ENCODE measurements around the gene PALD1.

DNA sequence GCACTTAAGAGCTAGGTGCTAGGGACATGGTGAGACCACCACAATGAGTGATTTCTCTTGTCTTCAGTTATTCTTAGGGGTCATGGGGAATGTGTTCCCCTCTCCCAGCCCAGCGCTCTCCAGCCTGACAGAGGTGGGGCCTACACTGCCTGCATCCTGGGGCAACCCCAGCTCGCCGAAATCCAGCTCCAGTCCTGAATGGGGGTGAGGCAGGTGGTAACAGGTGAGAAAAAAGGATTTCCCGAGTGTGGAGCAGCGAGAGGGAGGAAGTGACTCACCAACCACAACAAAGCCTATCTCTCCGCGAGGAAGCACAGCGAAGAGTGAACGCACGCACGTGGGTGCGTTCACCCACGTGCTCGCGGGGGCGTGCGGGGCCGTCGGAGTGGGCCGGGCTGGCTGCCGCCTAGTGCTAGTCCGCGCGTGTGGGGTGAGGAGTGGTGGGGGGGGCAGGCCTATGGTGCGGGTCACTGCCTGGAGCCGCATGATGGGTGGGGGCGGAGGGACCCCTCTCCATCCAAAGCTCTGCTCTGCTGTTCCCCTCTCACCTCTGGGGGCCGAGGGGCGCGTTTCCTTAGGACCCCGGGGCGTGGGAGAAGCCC lies 862 bp upstream of the PALD1 start:
- RRBS = 25% methylated on average over 2 of the region's 32 CpGs

GRCh38 chr10:70478206-70479232 lies at the start of gene PALD1:
Gene PALD1 (plus strand): TSS chr10:70478767.
- RRBS = 11% methylated on average over 66 of the region's 110 CpGs

DNA sequence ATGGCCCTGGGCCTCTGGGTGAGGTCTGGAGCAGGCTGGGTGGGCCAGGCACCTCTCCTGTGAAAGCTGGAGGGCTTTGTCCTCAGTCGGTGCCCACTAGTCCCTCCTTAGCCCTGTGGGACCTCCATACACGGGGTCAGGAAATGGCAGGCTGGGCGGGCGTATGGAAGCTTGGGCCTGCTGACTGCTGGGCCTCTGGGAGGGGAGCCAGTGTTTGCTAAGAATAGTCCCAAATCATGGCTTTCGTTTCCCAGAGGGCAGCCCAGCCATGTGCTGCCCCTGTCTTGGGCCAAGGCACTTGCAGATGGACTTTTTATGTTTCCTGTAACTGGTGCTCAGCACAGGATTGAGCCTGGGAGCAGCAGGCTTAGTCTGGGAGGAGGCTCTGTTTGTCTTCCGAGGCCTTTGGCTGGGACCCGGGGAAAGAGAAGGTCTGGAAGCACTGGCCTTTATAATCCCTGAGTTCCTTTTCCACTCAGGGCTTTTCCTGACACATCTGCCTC lies 3.6 kb downstream of the PALD1 start:
- RRBS = no CpG with 5 or more reads among the region's 7 CpGs

GRCh38 chr10:70664387-70665449 lies 7.6 kb upstream of the ADAMTS14 start:
- RRBS = no CpG with 5 or more reads among the region's 14 CpGs

DNA sequence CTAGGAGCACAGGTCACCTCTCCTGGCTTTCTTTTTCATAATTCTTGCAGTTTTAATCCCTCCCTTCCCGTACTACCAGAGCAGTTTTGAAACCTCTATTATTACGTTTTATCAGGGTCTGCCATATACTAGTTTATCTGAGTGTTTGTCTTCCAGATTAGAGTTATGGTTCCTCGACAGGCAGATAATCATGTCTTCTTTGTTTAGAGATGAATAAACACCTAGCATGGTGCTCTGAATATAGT lies 1.7 kb downstream of the SGPL1 start:
- RRBS = no CpG with 5 or more reads among the region's 3 CpGs

DNA sequence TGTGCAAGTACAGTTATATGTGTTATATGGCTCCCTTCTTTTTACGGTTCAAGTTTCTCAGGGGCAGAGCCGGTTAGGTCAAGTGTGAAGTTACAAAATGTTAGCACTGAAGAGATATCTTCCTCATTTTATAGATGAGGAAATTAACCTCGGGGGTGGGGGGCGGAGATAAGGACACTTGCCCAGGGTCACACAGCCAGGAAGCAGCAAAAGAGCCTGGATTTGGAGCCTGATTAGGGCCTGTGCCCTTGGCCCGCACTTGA lies 21.6 kb downstream of the UNC5B start:
- RRBS = no CpG with 5 or more reads among the region's 5 CpGs

DNA sequence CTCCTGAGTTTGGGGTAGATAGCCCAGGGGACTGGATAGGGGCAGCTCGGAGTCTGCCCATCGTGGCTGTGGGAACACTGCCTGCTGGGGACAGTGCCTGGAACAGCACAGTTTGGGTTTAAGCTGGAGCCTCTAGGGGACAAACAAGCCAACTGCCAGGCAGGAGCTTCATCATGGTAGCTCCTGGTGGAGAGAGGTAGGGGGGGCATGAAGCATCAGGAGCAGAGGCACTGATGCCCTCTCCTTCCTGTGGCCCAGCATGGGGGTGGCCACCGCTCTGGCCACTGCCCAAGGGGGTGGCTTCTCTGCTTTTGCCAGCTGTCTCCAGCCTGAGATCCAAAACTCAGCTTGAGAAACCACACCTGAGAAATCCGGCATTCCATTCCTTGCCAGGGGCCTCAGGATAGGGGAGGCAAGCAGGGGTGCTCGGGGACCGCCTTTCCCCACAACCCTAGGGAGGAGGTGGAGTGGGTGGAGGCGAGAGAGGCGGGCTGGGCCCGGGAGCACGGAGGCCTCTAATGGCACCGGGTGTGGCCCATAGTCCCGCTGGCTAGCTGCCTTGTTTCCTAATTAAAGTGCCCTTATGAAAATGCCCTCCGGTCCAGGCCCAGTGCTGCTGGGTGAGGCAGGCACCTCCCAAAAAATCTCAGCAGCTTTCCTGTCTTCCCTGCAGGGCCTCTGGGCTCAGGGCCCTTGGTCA lies 47.6 kb downstream of the UNC5B start:
- RRBS = 70% methylated on average over 3 of the region's 13 CpGs

DNA sequence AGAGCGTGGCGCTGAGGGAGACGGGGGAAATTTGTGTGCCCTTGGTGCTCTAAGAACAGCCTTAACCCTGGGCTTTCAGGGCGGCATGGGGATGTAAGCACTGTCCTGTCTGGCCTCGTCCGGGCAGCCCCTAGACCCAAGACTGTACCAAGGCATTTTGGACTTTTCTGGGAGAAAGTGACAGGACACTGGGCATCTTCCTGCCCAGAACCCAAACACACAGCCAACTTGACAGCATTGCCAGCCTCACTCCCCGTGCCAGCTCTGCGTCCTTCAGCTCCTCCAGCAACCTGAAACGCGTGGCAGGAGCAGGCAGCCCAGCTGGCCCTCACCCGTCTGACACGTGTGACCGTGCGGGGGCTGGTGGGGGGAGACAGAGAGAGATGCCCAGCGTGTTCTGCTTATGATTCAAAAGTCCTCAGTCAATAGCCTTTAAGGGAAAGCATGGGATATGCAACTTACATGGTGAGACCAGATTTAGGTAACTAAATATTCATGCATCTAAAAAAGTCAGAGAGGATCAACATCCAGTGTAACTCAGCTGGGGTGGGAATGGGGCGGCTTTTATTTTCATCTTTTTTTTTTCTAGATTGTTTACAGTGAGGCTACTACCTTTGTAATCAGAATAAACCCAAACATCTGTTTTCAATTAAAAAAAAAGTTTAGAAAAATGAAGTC lies 50.3 kb upstream of the SLC29A3 start:
- RRBS = no CpG with 5 or more reads among the region's 16 CpGs

GRCh38 chr10:71300586-71301354 lies 18.3 kb upstream of the SLC29A3 start:
- RRBS = no CpG with 5 or more reads among the region's 16 CpGs

DNA sequence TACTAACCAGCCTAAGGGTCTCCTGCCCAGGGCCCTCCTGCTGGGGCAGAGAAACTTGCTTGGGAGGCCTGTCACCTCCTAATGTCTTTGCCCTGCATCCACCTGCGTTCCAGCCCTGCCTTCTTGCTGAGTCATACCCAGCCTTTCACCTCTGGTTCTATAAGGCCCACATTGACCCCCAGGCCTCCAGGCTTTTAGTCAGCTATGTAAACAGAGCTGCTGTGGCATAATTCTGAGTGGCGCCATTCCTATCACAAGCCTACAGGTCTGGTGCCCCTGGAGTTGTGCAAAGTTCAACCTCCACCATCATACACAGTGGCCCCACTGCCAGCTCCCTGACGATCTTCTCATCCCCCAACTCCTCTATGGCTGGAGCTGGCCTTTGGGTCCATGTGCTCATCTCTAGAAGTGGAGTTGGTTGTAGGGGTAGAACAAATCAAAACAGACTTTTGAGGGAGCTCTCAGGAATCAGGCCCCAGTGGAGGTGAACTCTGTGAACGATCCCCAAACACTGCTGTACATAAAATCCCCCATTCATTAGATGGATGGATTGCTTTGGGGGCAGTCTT lies 21.1 kb downstream of the SLC29A3 start:
- RRBS = no CpG with 5 or more reads among the region's 4 CpGs

DNA sequence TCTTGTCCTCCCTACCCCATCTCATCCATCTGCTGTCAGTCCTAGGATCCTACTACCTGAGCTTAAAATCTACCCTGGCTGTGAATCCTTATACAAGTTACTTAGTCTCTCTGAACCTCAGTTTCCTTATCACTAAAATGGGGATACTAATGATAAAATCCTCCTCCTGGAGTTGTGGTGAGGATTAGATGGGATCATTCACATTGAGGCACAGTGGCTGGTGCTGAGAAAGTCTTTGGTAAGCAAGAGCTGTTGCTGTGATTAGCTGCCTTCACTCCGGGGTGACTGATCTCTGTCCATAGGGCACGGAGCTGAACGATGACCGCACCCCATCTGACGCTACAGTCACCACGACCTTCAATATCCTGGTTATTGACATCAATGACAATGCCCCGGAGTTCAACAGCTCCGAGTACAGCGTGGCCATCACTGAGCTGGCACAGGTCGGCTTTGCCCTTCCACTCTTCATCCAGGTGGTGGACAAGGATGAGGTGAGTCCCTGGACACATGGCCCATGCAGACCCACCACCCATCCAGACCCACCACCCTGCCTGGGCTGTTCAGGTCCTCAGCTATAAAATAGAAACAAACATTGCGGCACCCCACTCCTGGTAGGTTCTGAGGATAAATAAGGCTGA lies 102.6 kb downstream of the C10orf105 start:
- RRBS = 100% methylated on average over 1 of the region's 11 CpGs

DNA sequence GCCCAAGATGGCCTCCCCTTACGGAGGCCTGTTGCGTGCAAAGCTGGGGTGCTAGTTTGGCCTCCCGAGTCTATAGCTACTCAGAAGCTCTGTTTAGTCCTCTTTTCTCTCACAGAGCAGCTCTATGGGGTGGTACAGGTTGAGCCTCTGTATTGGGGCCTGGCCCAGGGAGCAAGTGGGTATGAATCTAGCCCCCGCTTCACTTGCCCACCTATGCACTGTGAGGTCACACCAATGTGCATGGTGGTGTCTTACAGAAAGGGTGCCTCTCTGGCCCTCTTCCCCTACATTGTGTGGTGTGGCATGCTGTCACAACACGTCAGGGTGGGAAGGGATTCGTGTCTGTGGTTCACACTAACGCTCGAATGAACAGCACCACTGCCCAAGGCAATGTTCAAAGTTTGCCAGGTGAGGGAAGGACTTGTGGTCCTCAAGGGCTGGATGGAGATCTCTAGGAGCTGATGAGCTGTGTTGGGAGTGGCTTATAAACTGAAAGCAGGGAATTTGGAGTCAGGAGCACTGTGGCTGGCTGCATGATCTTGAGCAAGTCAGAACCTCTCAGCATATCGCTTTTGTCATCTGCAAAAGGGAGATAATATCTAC lies 22.6 kb upstream of the C10orf105 start:
- RRBS = no CpG with 5 or more reads among the region's 9 CpGs

GRCh38 chr10:71774206-71774769 lies 968 bp upstream of the VSIR start:
- RRBS = no CpG with 5 or more reads among the region's 8 CpGs

DNA sequence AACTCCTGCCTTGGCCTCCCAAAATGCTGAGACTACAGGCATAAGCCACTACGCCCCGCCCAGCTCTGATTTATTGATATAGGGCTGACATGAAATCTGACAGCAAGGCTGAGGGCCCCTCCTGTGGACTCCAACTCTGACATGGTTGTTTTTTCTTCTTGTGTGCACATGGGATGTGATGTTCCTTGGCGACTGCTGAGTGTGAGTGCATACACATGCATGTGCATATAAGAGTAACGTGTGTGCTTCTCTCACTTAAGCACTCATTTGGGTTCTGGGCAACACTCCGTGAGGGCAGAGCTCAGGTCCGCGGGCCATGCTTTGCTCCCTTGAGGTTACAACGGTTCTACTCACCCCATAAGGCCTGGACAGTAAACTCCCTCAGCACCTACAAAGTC lies 33.5 kb upstream of the VSIR start:
- RRBS = no CpG with 5 or more reads among the region's 8 CpGs

- RRBS = 1% methylated on average over 6 of the region's 19 CpGs
These were observed 27.5 kb upstream of the PSAP start for GRCh38 chr10:71878358-71879209.

DNA sequence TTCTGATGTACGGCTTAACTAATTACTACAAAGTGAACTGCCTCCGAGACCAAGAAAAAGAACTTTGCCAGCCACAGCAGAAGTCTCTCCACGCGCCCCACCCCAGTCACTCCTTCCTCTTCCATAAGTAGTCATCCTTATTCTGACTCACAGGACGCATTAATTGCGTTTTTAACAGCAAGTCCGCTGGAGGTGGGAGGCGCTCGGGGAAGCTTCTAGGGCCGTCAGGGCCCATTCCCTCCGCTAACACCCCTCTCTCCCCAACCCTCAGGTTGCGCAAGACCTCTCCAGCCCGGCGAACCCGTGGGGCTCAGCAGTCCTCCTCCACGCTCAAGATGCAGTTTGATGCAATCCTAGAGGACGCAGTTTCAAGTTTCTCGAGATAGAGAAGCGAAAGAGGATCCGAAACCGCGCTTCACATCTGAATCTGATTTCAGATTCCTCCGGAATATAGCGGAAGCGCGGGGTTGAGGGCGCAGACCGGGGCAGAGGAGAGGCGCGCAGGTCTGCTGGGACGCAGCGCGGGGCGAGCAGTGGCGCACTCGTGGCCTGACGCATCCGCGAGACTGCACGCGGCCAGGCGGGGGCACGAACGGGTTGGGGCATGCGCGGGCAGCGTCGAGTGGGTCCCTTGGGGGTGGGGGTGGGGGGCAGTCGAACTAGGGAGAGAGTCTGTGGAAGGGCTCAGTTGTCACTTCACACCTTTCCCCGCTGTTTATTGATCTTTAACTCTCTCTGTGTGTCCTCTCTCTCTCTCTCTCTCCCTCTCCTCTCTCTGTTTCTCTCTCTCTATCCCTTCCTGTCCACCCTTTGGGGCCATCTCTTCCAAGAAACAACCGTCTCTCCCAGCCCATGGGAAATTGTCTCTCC lies 37.8 kb upstream of the PSAP start:
- RRBS = no CpG with 5 or more reads among the region's 51 CpGs

GRCh38 chr10:71981063-71981813 lies 17.0 kb downstream of the CHST3 start:
- RRBS = no CpG with 5 or more reads among the region's 13 CpGs

DNA sequence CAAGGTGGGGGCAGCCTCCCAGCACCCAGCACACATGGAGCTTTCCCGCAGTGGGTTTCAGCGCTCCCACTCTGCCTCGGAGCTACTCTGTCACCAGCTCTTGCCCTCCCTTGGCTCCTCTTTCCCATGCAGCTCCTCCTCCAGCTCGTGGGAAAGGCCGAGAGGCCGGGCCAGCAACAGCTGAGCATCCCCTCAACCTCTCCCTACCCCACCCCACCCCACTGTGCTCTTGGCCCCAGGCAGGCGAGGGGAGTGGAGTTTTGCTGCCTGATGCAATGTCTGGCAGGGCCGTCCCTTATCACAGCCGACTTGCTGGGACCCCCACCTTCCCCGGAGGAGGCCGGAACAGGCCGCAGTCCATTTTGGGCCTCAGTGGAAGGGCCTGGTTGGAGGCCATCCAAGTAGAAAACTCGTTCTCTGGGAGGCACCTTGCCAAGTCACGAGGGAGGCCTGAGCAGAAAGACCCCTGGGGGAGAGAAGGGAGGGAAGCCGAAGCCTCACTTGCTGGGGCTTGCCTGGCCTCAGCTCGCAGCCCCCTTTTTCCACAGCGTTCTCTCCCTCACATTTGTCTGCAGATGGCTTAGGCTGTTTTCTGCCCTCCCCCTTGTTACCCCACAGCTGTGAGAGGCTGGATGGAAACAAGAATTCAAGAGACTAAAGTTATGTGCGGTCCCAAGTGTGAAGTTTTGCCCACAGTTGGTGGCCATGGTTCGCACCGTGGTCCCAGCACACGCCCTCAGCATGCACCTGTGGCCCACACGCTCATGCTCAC lies 35.3 kb downstream of the CHST3 start:
- RRBS = no CpG with 5 or more reads among the region's 22 CpGs

GRCh38 chr10:72012207-72012882 lies 48.1 kb downstream of the CHST3 start:
- RRBS = no CpG with 5 or more reads among the region's 6 CpGs

GRCh38 chr10:72069408-72069794 lies 18.9 kb downstream of the SPOCK2 start:
- RRBS = no CpG with 5 or more reads among the region's 8 CpGs